Anterior vena cava (tissue), 1 donor: ENCODE measurements around a stretch of chr13.

DNA sequence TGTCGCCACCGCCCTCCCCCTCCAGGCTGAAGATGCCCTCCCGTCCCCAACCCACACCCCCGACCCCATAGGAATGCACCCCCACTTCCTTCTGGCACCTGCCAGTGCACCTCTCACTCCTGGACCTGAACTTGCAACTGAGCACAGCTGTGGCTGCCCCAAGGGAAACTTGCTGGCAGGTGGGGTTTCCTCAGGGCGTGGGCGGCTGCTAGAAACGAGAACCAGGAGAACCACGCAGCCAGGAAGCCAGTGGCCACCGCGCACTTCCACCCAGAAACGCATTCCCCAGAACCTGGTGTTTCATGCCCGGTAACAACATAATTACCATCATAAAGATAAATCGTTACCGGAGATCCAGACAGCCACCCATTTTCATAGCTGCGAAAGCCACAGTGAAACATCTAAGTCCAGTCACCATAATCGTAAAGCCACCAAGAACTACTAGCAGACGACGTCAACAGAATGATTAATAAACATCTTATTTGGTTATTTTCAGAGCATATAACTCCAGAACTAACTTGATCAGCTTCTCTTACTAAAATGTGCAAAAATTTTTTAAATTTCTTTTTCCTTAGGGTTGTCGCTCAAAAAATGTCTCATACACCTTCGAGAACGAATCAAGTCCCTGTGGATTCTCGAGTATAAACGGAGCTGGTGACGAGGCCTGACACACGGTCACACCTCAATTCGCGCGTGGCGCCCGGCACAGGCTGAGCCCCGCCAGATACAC is 75.3 kb upstream of the C13orf46 start:
- PRO-cap = no peak

DNA sequence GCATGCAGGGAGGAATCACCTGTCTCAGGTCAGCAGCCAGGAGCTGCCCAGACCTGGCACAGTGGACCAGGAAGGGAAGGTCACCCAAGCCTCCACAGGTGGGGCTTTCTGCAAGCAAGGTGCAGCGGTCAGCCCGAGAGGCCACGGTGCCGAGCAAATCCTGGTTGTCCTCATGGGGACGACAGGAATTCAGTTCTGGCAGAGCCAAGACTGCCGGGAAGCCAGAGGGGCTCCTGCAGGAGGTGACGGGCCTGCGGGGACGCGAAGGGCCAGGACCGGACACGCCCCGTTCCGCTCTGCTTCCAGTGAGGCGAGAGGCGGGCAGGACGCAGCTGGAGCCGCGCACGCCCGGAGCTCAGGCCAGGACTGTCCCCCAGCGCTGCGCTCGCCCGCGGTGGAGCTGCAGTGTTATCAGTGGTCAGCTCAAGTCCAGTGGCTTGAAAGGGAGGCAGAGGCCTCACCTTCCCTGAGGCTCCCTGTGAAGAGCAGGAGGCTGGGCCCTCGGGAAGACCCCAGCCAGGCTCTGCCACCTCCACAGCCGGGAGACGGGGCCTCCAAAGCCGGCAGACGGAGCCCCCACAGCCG is 72.0 kb downstream of the RASA3 start:
- PRO-cap = no peak

- PRO-cap = no peak
These were observed 54.6 kb downstream of the RASA3 start for GRCh38 chr13:114077874-114078192.

- PRO-cap = unidirectional peak, plus-strand start at chr13:114107859
These were observed 25.0 kb downstream of the RASA3 start for GRCh38 chr13:114107182-114108008.

DNA sequence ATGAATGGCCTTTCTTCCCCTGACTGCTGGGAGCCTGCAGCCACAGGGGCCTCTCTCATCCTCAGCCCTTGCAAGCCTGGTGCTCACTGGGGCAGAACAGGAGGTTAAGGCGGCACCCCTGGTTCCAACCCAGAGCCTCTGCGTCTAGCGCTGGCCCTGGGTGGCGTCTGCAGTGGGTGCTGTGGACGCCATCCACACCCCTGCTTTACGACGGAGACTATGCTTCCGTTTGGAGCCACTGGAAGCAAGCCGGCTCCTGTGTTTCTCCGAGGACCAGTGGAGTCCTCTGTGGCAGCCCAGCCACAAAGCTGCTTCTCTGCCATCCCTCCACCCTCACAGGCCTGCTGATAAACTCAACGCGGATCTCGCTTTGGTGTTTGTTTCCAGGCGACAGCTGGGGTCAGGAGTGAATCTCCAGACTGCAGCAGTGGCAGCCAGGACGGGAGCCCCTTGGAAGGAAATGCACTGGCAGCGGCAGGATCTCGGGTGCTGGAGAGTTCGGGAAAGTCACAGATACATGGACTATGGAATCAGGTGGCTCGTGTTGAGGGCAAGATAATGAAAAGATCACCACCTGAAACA is 2.1 kb upstream of the RASA3 start:
- PRO-cap = no peak

GRCh38 chr13:114151393-114151952 is 19.1 kb upstream of the RASA3 start:
- PRO-cap = no peak

DNA sequence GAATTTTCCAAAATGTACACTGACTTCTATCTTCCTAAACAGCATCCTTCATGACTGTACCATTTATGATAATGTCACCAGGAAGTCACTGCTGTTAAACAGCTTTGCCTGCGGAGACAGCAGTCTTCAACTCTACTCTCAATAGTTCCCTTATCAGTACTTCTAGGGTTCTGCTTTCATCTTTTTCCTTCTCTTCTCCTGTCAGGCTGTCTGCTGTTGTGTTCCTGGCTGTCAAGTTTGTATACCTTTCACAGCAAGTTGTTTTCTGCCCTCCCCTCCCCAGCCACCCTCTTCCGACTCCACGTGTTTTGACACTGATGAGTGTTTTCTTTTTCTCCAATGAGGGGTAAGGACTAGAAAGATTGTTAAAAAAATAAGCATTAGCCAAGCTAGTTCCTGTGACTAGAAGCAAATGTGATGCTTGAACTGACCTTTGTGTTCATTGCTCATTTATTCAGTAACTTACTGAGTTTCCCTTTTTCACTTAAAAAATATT is 2.2 kb downstream of the UPF3A start:
- PRO-cap = no peak

GRCh38 chr13:114334125-114334729 is 19.9 kb downstream of the CHAMP1 start:
- PRO-cap = no peak